Skin of body (tissue), 2 donors: ENCODE measurements around the genes DRG1, DEPDC5, RFPL2 and FBXO7.

GRCh38 chr22:31284891-31285629 is 7.2 kb downstream of the PIK3IP1 start:
- RAMPAGE, long total RNA, result no peak

DNA sequence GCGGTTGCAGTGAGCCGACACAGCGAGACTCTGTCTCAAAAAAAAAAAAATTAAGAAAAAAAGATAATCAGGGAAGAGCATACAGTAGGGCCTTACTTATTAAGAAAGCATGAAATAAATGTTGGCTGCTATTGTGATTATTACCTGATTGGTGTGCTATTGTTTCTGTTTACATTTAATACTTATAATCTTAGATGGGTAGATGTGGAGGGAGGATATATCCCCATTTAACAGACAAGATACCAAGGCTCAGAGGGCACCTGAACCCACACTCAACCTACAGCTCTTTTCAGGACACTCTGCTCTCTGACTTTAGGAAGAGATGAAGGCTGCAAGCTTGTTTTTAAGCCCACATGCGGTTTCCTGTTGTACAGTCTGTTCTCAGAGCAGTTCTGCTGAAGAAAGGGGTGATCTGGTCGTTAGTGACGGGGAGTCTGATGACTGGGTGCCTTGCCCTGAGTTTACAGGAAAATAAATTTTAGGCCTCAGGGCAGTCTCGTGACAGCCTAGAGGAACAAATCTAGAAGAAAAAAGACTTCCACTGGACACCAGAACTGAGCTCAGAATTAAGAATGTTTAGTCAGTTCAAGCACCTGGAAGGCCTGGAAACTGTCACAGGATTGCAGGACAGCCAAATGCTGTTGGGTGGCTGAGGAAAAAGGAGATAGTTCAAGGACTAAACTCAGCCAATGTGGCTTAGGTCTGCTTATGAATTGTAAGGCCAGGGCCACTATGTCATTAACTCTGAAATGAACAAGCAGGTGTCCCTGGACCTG is 6.0 kb downstream of the PIK3IP1 start:
- RAMPAGE, long total RNA, result no peak

GRCh38 chr22:31290581-31290802 is 1.8 kb downstream of the PIK3IP1 start:
- RAMPAGE, long total RNA, result no peak

DNA sequence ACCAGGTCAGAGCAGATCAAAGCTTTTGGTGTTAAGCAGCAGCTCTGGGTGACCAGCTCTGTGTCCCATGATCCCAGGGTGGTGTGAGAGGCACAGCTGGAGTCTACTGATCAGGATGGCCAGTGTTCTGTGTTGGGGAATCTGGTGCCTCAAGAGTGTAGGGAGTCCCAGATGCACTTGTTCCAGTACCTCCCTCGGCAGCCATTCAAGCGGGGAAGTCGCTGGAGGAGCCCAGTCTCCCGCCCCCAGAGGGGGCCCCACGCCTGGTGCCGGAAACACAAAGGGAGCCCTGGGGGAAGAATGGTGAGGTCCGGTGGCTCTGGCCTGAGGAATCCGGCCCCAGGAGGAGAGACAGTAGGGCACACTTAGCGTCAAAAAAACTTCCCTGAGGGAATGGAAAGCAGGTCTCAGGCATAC is 2.4 kb downstream of the PATZ1 start:
- RAMPAGE, long total RNA, result no peak

- RAMPAGE, long total RNA, result no peak
Observed at GRCh38 chr22:31399240-31400079, at the start of gene DRG1. Gene DRG1, plus strand, starts transcription at chr22:31399604.

DNA sequence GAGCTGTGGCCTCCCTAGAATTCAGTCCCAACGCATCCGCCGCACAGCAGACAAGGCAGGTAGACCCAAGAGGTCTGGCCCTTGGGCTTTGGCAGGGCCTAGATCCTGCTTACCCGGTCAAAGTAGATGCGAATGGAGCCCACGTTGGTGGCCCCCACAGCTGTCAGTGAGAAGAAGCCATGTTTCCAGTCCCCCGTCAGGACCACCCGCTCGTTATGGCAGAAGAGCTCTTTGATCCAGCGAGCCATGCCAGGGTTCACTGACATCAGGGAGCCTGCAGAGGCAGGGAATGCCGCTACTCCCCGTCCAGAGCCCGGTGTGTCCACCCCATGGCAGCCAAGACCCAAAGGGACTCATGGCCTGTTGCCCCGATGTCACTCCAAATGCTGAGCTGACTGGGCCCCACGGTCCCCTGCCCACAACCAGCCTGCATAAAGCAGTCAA is 41.6 kb downstream of the PISD start:
- RAMPAGE, long total RNA, result no peak

- RAMPAGE, long total RNA, result no peak
Observed at GRCh38 chr22:31753526-31754230, at the start of gene DEPDC5. Gene DEPDC5, plus strand, starts transcription at chr22:31754019.

GRCh38 chr22:31969701-31970459 is 25.5 kb downstream of the YWHAH start:
- RAMPAGE, long total RNA, result no peak

DNA sequence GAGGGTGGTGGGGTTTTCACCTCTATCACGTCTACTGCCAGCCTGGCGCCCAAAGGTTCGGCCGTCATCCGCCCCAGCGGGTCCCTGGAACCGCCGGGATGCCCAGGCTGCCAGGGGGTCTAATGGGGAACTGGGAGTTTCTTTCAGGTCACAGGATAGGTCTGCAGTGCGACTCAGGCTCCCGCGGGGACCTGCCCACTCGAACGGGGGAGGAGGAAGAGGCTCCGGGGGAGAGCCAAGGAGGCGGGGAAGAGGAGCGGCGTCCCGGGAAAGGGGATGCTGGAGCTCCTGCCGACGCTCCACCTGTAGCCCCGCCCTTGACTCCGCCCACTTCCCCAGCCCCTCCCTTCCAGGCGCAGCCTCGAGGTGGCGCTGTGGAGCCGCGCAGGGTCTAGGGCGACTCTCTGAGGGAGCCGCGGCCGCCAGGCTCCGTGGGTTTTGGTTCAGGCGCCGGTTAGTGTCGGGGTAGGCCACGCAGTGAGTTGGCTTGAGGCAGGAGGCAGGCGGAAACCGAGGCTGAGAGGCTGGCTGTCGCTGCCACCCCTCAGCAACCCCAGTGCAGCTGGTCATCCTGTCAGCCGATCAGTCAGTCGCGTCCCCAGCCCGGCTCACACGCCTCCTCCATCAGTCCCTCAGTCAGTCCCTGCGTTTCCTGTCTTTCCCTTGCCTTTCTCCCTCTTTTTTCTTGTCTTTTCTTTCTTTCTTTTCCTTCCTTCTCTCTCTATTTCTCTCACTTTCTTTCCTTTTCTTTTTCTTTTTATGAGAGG is 26.3 kb downstream of the YWHAH start:
- RAMPAGE, long total RNA, result no peak

DNA sequence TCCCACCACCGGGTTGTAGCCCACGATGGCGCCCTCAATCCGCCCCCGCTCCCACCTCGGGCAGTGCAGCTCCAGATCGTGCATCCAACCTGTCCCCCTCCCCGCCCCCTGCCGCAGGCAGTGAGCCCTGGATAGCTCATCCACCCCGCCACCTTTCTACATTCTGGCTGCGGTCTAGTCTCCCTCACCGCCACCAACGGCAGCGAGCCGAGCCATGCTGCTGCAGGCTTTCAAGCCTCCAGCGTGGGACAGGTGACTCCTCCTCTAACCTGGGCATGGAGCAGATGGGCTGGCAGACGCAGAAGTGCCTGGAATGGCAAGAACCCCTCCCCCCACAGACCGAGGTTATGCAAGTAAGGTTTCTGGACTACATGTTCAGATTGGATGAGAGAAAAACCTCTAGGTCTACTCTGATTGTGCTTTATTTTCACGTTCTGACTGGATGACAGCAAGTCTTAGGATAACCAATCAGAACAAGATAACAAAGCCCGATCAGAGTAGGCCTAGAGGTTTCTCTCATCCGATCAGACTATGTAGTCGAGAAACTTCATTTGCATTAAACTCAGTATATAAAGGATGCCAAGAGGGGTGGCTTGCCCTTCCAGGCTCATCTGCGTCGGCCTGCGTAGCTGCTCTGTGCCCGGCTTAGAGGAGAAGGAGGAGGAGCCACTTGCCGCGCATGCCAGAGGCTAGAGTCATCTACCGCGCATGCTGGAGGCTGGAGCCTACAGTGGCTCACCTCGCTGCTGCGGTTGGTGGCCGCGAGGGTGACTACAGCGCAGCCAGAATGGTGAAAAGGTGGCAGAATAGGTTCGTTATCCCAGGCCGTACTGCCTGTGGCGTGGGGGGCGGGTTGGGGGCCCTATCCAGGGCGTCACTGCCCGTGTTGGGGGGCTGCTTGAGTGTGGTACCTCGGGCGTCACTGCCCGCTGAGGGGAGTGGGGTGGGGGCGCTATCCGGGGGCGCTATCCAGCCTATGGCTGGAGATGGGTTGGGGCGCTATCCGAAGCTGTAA is at the start of gene RFPL2:
RFPL2 (minus strand) TSS at position 636 of the 1,015 bp plus-strand sequence.
- RAMPAGE, long total RNA, result no peak

DNA sequence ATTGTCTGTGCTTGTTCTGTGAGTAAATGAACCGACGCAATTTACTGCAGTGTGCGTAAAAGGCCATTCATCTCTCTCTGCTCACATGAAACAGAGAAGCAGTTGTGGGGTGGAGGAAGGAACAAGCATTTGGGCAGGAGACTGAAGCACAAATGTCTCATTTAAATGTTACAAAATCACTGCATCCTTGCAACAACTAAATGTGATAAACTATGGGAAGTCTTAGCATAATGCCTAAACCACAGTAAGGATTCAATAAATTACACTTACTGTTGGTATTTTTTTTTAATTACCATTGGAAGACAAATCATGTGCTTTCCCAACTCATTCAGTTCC is 21.5 kb upstream of the RFPL2 start:
- RAMPAGE, long total RNA, result no peak

DNA sequence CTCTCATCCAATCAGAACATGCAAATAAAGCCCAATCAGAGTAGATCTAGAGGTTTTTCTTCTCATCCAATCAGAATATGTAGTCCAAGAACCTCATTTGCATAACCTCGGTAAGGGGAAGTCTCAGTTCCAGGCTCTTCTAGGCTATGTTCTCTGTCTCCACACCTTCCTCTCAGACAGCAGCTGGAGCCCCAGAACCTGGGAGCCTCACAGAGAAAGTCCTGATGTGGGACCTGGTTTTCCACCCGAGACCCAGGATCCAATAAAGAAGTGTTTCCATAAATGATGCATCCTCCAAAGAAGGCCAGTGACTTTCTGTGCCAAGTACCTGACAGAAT is 2.5 kb upstream of the RFPL3 start:
- RAMPAGE, long total RNA, result no peak

GRCh38 chr22:32474493-32475486 is at the start of gene FBXO7:
Gene FBXO7, plus strand, starts transcription at chr22:32474811.
- RAMPAGE, long total RNA, result no peak

DNA sequence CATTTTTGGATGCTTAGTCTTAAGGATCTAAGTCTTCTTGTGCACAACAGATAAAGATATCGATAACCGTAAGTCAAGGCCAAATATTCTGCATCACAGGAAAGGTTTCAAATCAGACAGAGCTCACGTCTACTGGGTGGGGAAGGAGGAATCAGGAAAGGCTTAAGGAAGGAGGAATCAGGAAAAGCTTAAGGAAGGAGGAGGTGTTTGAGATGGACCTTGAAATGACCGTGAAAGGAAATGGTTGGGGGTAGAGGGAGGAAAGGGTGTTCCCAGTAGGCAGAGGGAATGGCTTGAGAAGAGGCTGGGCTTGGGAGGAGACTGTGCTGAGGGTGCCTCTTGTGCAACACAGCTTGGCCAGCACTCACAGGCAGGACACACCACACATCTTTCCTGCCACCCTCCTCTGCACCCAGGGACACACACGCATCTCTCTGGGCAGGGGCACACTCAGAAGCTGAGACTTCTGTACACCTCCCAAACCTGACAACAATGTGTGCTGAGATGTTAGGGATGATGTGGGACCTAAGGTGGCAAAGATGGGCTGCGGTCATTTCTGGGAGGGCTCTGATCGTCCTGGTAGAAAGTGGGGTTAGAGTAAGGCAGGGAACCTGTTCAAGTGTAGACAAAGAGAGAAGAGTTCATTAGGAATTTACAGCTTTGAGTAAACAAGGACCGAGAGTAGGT is 151.4 kb downstream of the FBXO7 start:
- RAMPAGE, long total RNA, result no peak

DNA sequence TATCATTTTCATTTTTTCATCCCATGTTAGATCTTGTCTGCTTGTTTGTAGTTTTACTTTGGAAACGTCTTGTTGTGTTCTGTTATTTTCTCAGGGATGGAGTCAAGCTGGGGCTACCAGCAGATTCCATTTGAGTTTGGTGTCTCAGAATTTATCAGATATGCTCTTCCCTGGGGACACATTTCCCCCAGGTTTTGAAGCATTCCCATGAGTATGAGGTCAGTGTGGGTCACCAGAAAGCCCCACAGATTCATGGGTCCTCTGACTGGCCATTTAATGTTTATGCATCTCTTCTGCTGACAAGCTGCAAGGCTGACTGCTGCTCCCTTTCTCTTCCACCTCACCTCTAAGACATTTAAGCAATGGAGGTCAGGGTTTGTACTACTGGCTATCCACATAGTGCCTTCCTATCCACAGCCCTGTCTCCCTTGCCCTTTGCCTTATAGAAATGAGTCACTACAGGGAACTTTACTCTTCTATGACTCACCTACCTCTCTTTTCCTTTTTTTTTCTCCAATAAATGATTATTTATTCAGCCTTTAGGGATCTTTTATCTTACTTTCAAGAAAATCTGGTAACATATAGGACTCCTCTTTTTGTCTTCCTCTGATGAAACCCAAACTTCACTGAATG is 106.1 kb upstream of the TIMP3 start:
- RAMPAGE, long total RNA, result no peak

DNA sequence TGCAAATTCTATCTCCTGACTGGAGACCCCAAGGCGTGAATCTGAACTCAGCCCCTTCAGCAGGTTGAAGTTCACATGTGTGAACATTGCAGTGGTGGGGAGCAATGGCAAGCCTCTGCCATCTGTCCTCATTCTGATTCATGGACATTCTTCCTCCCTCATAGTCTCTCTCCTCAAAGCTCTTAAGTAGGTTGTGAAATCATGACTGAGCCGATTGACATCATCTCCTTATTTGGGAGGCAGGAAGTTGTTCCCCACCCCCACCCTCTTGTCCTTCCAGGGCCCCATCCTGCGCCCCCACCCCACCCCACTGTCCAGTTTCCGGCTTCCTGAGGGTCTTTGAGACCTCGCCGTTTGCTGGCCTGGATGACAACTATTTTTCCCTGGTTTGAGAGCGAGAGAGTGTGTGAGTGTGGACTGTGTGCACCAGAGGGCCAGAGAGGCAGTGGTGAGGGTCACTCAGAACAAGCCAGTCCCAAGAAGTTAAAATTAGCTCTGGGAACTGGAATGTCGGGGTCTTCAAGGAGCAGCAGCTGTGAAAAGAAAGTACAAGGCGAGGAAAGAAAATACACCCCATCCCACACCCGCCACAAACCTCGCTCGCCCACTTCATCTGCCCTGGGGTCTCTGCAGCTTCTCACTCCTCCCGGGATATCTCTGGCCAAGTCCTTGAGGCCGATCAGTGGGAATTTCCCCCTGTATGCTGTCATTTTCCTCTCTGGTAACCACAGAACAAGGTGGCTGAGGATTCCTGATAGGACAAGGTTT is 36.6 kb upstream of the TIMP3 start:
- RAMPAGE, long total RNA, result no peak

DNA sequence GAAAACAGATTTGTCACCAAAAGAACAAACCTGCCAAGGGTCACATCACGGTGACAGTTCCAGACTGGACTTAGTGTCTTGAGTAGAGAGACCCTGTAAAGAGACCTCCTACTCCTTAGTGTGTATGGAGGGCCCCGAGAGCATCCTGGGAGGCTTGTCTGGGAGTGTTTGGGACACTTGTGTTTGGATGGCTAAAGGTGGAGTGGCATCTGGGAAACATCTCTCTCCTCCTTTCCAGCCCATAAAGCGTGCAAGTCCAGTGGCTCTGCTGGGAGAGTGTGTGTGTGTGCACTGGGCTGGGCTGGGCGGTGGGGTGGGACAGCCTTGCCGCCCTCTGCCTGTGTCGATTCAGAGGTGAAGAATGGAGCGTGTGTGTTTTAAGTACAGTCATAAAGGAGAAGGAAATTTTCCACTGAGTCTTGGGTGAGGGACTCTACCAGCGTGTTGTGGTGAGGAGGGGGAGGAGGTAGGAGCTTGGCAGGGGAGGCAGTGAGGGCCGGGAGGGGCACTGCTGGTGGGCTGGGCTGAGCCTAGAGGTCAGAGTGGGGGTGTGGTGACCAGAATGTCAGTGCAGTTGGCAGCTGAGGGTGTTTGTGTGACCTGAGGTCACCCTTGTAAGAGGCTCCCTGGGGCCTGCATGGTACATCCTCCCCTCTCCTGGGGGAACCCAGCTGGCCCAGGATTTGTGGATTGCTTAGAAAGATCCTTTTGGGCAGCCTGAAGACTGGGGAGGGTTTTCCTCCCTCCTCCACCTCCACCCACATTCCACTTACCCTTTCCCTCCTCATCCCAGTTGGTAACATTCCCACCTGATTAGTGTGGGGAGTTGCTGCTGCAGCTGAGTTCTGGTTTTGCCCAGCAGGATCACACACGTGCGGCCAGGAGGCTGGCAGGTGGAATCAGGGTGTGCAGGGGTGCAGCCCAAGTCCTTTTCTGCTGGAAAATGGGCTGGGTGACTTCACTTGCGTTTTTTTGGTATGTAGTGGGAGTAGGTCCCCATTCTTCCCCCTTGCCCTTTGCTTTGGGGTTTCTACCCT is 1.7 kb downstream of the TIMP3 start:
- RAMPAGE, long total RNA, result no peak

GRCh38 chr22:32845510-32846091 is 44.1 kb downstream of the TIMP3 start:
- RAMPAGE, long total RNA, result no peak

DNA sequence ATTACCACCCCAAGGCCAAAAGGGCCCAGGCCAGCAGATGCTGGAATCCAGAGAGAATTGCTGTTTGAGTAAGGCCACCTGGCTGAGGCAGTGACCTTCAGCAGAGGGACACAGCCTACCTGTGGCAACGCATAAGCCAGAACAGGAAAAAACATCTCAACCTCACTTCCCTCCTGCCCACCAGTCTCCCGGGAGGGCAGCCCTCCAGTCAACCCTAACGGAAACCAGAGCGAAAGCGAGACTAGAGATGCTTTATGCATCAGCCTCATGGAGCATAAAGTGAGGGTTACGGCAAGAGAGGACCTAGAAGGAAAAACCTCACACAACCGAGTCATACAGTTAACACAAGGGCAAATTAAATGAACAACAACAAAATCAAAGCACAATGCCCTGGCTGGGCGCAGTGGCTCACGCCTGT is 352.2 kb downstream of the LARGE1 start:
- RAMPAGE, long total RNA, result no peak

DNA sequence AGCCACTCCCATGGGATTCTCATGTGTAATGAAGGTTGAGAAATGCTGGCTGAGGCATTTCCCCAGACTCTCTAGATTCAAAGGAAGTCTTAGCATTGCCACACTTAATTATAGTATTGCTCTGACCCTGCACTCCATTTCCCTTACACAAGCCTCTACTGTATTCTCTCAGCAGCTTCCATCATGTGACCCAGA is 261.6 kb downstream of the LARGE1 start:
- RAMPAGE, long total RNA, result no peak